IMR-90 (cell line): ENCODE measurements around the genes LIN54, COQ2 and ABRAXAS1.

DNA sequence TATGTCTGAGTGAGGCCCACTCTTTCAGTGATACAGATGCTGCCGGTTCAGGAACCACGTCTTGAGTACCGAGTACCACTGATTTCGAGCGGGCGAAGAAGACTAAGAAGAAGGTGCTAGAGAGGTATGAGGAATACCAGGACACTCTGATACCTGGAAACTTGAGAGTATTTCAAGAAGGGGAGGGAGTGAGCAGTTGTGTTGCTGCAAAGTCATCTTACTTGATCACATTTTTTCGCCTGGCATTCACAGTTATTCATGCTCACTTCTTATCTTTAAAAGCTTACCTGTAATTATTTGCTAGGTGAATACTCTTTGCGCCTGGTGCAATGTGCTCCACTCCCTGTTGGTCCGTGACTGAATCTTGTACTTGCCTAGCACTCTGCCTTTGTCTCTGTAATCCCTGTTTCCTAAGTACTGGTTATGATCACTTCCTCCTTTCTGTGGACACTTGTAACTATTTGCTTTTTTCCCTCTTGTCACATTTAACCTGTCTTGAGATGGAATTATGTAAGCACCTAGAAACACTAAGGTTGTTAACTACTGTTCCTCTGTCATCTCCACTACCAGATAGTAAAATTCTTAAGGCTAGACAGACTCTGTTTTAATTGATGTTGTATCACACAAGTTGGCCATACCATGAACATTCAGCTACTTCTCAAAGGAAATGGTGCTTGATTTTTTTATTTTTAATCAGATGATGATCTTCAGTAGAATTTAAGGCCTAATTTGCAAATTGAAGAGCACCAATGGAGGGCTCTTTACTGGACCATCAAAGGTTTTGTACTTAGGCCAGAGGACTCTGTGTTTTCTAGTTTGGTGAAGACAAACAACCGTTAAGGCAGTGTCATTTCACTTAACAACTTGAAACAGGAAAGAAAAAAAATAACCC lies 5.9 kb downstream of the BMP2K start:
- RRBS, result no CpG with 5 or more reads among the region's 10 CpGs
CAGE:
- cytosol, long polyA plus RNA, result no peak
- long polyA plus RNA, result no peak
- nucleus, long polyA plus RNA, result no peak

DNA sequence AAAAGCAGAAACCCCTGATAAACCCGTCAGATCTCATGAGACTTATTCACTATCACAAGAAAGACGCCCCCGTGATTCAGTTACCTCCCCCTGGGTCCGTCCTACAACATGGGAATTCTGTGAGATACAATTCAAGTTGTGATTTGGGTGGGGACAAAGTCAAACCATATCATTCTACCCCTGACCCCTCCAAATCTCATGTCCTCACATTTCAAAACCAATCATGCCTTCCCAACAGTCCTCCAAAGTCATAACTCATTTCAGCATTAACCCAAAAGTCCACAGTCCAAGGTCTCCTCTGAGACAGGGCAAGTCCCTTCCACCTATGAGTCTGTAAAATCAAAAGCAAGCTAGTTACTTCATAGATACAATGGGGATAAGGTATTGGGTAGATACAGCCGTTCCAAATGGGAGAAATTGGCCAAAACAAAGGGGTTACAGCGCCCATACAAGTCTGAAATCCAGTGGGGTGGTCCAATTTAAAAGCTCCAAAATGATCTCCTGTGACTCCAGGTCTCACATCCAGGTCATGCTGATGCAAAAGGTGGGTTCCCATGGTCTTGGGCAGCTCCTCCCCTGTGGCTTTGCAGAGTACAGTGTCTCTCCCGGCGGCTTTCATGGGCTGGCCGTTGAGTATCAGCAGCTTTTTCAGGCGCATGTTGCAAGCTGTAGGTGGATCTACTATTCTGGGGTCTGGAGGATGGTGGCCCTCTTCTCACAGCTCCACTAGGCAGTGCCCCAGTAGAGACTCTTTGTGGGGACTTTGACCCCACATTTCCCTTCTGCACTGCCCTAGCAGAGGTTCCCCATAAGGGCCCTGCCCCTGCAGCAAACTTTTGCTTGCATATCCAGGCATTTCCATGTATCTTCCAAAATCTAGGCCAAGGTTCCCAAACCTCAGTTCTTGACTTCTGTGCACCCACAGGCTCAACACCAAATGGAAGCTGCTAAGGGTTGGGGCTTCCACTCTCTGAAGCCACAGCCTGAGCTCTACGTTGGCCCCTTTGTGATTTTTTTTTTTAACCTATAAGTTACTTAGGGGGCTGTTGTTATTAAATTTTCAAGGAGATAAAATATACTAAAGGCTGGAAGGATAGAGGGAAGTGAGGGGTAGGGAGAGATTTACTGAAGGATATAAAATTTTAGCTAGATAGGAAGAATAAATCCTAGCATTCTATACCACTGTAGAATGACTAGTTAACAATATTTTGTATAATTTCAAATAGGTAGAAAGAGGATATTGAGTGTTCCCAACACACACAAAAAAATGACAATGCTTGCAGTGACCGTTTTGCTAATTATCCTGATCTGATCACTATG lies 70.5 kb downstream of the PAQR3 start:
- RRBS, result no CpG with 5 or more reads among the region's 12 CpGs
CAGE:
- cytosol, long polyA plus RNA, result no peak
- long polyA plus RNA, result no peak
- nucleus, long polyA plus RNA, result no peak

GRCh38 chr4:78911967-78913294 lies 26.8 kb downstream of the PAQR3 start:
- RRBS, result no CpG with 5 or more reads among the region's 5 CpGs
CAGE:
- cytosol, long polyA plus RNA, result no peak
- long polyA plus RNA, result no peak
- nucleus, long polyA plus RNA, result no peak

GRCh38 chr4:79827178-79827616 lies 245.8 kb downstream of the ANTXR2 start:
- RRBS, result no CpG with 5 or more reads among the region's 4 CpGs
CAGE:
- cytosol, long polyA plus RNA, result no peak
- long polyA plus RNA, result no peak
- nucleus, long polyA plus RNA, result no peak

- RRBS, result no CpG with 5 or more reads among the region's 25 CpGs
CAGE:
- cytosol, long polyA plus RNA, result no peak
- long polyA plus RNA, result no peak
- nucleus, long polyA plus RNA, result no peak
Measured at GRCh38 chr4:80185119-80185684, 12.1 kb upstream of the PRDM8 start.

- RRBS, result no CpG with 5 or more reads among the region's 37 CpGs
CAGE:
- cytosol, long polyA plus RNA, result no peak
- long polyA plus RNA, result no peak
- nucleus, long polyA plus RNA, result no peak
Measured at GRCh38 chr4:80265362-80266159, 903 bp upstream of the FGF5 start.

DNA sequence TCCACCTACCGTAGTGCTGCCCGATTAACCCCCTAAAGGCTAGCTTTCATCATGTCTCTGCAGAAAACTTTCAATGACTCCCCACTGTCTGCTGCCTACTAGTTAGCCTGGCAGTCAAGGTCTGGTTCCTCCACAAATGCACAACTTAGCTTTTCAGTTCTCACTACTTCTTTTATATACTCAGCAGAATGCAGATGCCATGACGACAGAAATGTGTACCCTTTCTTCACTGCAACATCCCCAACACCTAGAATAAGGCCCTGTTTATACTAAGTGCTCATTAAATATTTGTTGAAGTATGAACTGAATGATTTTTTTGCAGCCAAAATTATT lies 30.9 kb upstream of the RASGEF1B start:
- RRBS, result no CpG with 5 or more reads among the region's 3 CpGs
CAGE:
- cytosol, long polyA plus RNA, result no peak
- long polyA plus RNA, result no peak
- nucleus, long polyA plus RNA, result no peak

CAGE:
- cytosol, long polyA plus RNA, result no peak
- long polyA plus RNA, result no peak
- nucleus, long polyA plus RNA, result no peak
Measured at GRCh38 chr4:81631842-81632138, 160.1 kb upstream of the RASGEF1B start.

DNA sequence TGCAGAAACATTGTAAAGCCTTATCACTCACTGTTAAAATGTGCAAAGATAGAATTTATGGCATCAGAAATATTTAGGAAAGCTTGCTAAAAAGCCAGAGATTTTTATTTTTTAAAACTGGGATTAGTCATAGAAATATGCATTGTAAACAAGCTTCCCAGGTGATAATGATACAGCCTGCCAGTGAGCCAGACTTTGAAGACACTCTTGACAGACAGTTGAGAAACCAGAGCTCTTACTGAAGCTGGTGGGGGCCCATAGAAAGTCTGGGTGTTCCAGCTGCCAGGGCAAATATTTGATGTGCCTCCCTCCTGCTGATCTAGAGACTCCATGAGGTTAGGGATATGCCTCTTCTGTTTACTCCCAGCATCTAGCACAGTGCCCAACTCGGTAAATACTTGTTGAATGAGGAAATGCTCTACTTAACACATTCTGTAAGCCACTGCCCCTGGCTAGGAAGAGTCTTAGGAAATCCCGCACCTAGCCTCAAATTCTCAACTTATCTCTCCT lies 179.0 kb upstream of the RASGEF1B start:
- RRBS, result no CpG with 5 or more reads among the region's 2 CpGs
CAGE:
- cytosol, long polyA plus RNA, result no peak
- long polyA plus RNA, result no peak
- nucleus, long polyA plus RNA, result no peak

DNA sequence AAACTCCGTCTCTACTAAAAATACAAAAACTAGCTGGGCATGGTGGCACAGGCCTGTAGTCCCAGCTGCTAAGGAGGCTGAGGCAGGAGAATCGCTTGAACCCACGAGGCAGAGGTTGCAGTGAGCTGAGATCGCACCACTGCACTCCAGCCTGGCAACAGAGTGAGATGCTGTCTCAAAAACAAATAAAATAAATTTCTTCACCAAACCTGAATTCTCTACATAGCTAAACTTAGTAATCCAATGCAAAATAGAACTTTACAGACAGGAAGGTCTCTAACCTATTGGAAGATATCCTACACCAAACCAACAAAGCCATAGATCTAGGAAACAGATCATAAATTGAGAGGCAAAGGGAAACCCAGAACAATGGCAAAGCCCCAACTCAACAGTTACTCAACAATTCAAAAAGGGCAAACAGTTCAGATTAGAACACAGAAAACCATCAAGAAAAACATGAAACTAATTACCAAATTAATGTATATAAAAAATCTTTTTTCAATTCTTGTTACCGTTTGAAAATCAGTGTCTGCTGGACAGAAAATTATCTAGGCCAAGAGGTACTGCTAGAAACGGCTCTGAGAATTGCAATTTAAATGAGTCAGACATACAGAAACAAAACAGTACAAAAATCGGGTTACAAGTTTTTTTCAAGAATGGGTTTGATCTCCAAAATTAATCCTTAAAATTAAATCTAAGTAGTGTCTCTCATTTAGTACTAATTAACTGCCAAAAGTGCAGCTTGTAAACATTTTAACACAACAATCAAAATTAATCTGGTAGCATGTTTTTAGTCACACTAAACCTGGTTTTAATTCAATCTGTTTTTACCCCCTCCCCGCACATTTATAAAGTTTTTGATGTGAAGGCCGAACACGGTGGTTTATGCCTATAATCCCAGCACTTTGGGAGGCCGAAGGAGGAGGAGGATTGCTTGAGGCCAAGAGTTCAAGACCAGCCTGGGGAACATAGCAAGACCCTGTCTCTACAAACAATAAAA lies 22.1 kb downstream of the HNRNPD start:
- RRBS, result no CpG with 5 or more reads among the region's 11 CpGs
CAGE:
- cytosol, long polyA plus RNA, result no peak
- long polyA plus RNA, result no peak
- nucleus, long polyA plus RNA, result no peak

DNA sequence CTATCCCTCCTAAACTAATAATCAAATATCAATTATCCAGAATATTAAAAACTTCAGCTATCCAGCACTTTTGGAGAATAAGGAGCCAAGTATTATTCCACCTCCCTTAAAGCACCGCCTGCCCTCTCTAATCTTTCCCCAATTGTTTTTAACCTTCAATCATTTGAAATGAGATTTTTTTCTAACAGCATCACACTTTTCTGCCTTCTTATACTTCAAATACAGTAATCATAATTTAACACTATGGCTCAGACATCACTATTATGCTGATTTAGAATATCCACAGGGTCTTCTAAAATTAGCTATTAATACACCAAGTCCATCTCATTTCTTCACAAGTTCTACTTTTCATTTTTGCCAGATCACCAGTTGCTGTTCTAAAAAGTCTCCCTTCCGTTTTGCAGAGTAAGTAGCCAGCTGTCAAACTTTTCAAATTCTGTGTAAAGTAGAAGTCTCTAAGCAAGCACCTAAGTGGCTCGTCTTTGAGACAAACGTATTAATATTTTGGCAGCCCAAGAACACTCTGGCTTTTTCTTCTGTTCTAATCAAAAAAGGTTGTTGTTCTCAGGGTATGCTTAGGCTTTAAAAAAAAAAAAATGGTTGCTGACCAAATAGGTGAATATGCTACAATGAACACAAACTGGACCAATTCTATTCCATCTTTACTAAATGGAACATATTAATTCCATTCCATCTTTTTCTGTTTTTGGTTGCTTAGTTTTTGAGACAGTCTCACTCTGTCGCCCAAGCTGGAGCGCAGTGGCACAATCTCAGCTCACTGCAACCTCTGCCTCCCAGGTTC lies 11.7 kb downstream of the HNRNPD start:
- RRBS, result no CpG with 5 or more reads among the region's 6 CpGs
CAGE:
- cytosol, long polyA plus RNA, result no peak
- long polyA plus RNA, result no peak
- nucleus, long polyA plus RNA, result no peak

DNA sequence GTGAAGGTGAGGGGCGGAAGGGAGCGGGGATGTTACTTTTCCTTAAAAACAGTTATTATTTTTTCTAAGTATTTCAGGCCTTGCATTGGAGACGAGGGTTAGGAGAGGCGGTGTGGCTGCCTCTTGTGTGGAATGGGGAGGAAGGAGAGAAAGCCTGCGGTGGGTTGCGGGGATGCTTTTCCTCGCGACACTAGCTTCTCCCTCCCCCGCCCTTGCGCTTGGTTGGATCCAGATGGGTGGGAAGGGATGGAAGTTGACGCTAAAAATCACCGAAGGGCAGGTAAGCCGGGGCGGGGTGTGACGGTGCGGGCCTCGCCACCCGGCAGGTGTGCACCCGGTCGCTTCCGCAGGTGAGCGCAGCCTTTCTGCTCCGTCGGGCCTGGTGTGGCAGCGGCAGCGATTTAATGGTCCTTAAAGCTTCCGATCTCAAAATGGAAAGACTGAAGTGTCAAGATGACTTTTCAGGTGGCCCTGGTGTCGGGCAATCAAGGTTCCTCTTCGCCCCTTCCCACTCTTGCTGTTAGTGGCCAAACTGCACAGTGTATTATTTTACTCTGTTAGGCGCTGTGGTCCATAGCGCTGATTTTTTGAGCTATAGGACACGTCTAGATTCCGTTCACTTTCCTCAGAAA lies 634 bp downstream of the ENOPH1 start:
- RRBS, result no CpG with 5 or more reads among the region's 33 CpGs
CAGE:
- cytosol, long polyA plus RNA, result no peak
- long polyA plus RNA, result no peak
- nucleus, long polyA plus RNA, result no peak

DNA sequence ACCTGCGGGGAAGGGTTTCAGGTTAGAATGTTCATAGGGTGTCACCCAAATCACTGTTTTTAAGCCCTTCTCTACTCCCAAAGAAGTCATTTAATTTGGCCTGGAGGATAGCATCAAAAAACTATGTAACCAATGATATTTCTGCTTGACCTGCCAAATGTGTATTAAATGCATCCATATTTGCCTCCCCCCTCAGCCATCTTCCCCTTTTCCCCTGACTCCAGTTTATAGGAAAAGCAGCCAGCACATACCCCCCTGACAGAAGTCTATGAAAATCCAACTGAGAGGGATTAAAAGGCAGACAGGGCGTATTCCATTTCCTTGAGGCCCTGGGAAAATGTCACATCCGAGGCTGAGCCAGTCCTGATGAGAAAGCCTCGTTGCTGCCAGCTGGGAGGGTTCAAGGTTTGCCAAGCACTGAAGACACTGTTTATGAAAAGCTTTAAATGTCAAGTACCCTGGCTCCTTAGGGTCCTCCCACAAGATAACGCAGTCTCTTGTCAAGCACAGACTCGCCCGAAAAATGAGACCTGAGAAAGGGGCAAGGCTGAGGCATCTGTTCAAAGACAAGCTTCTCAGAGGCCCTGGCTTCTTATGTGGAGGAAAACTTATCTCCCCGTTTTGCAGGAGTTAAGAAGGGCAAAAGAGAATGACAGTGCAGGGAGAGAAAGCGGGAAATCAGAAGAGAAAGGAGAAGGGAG lies 44.9 kb downstream of the SCD5 start:
- RRBS, result no CpG with 5 or more reads among the region's 9 CpGs
CAGE:
- cytosol, long polyA plus RNA, result no peak
- long polyA plus RNA, result no peak
- nucleus, long polyA plus RNA, result no peak

DNA sequence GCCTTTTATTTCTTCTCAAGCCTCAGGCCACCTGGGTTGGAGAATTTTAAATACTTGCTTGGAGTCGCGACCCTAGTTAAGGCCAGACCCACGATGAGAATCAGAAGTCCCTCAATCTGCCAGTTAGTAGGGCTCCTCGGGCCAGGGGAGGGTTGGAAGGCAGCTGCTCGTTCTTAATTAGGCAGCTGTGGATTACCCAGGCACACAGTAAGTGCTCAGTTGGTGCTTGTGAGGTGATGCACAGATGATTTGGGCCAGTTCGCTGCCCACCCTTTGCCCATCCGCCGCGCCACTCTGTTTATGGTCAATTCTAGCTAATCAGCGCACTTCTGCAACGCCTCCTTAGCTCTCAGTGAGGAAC lies 575 bp upstream of the SCD5 start:
- RRBS, result no CpG with 5 or more reads among the region's 11 CpGs
CAGE:
- cytosol, long polyA plus RNA, result no peak
- long polyA plus RNA, result no peak
- nucleus, long polyA plus RNA, result no peak

GRCh38 chr4:82898948-82899275 lies 1.6 kb upstream of the THAP9 start:
- RRBS, result no CpG with 5 or more reads among the region's 5 CpGs
CAGE:
- cytosol, long polyA plus RNA, result no peak
- long polyA plus RNA, result no peak
- nucleus, long polyA plus RNA, result no peak

DNA sequence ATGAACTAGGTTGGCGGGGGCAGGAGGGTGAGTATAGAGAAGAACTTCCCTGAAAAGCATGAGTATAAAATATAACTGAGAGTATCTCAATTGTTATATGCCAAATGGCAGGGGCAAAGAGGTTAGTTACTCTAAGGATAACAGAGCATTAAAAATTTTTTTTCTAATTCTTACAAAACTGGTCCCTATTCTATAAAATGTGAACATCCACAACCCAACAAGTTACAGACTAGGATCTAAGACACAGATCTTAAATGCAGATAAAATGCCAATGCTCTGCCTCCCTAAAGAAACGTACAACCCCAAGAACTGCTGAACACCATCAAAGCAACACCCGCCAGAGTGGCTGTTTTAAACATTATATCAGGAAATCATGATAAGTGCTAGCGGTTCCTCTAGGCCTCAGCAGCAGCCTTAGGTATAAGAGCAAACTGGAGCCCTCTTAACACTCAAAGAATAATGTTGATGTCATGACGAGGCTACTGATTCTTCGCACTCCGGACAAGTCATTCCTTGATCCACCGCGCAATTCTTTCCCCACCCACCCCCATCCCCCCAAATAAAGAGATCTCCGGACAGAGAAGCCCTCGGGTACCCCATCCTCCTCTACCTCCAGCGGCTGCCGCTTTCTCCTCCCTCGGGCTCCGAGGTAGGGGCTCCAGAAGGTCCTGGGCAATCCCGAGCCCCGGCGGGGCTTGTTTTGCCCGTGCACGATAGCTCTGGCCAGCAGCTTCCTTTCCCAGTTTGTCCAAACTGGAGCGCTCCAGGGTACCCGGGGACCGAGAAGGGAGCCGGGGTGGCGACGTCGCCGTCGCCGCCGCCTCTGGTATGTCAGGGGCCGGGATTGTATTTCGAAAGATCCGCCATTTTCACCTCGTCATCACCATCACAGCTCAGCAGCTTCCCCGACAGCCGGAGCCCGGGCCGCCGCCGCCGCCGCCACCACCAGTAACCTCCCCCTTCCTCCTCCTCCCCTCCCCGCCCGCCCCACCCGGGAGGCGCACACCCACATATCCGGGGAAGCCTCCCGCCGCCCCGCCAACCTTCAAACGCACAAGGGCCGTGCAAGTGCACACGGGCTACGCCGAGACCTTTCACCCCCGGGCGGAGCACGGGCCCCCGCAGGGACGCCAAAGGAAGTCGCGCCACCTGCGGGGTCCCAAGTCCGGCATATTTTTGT lies at the start of gene LIN54:
LIN54 (minus strand) TSS at position 950 of the 1,180 bp plus-strand sequence.
- RRBS, result 1% methylated on average over 47 of the region's 65 CpGs
CAGE:
- cytosol, long polyA plus RNA, result no peak
- long polyA plus RNA, result no peak
- nucleus, long polyA plus RNA, result no peak

CAGE:
- cytosol, long polyA plus RNA, result no peak
- long polyA plus RNA, result no peak
- nucleus, long polyA plus RNA, result no peak
Measured at GRCh38 chr4:83088705-83089070, 25.8 kb downstream of the PLAC8 start.

DNA sequence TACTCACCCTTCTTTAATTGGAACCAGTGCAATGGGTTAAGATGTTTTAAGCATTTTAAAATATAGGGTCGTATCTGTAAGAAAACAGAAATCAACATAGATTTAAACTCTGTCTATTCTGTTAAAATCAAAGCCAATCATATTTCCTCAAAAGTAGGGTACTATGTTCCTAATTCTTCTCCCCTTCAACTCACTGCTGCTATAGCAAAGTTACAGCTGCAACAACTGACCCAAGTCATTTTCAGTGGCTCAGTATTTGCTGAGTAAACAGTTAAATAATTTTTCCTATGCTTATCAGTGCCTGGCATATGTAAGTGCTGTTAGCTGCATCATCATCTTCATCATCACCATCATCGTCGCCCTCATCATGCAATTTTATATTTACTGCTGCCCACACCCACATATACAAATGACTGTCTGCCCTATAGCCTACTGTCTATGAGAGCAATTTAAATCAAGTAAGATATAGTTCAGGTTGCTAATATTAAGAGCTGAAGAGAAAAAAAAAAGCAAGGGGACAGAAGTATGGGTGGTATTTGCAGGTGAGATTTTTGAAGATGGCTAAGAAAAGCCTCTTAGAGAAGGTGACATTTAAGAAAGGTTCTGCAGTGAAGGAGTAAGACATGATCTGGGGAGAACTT lies 21.9 kb downstream of the COQ2 start:
- RRBS, result no CpG with 5 or more reads among the region's 3 CpGs
CAGE:
- cytosol, long polyA plus RNA, result no peak
- long polyA plus RNA, result no peak
- nucleus, long polyA plus RNA, result no peak

DNA sequence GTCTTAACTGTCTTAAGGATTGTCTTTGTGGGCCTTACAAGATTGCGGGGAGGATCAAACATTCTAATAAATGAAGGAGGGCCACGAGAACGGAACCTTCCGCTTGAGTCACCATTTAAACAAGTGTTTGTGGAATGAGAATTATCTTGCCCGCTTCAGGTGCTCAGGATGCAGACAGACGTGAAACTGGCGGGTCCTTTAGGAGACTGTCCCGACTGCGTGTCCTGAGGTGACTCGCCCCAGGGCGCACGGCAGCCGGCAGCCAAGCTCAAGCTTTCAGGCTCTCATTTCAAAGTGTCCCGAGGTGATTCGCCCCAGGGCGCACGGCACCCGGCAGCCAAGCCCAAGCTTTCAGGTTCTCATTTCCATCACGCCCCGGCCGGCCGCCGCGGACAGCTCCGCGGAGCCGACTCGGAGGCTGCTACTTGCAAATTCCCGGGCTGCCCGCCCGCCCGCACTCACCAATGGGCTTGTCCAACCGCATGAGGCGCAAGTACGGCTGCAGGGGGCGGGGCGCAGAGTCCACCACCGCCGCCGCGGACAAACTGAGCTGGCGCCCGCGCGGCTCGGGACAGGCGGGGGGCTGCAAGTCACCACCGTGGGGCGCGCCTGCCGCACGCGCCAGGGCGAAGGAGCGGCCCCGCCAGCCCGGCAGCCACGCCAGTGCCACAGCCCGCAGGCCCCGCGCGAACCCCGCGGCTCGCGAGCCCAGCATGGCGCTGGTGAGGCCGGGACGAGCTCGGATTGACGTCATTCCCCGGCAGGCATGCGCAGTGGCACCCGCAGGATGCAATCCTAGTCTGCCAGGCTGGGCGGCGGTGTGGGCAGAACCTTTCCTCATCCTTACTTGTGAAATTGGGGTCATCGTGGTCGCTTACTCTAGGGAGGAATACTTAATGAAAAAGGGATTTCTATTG lies at the start of gene COQ2:
COQ2 (minus strand) TSS at position 749 of the 917 bp plus-strand sequence.
- RRBS, result 2% methylated on average over 17 of the region's 78 CpGs
CAGE:
- cytosol, long polyA plus RNA, result no peak
- long polyA plus RNA, result no peak
- nucleus, long polyA plus RNA, result no peak

DNA sequence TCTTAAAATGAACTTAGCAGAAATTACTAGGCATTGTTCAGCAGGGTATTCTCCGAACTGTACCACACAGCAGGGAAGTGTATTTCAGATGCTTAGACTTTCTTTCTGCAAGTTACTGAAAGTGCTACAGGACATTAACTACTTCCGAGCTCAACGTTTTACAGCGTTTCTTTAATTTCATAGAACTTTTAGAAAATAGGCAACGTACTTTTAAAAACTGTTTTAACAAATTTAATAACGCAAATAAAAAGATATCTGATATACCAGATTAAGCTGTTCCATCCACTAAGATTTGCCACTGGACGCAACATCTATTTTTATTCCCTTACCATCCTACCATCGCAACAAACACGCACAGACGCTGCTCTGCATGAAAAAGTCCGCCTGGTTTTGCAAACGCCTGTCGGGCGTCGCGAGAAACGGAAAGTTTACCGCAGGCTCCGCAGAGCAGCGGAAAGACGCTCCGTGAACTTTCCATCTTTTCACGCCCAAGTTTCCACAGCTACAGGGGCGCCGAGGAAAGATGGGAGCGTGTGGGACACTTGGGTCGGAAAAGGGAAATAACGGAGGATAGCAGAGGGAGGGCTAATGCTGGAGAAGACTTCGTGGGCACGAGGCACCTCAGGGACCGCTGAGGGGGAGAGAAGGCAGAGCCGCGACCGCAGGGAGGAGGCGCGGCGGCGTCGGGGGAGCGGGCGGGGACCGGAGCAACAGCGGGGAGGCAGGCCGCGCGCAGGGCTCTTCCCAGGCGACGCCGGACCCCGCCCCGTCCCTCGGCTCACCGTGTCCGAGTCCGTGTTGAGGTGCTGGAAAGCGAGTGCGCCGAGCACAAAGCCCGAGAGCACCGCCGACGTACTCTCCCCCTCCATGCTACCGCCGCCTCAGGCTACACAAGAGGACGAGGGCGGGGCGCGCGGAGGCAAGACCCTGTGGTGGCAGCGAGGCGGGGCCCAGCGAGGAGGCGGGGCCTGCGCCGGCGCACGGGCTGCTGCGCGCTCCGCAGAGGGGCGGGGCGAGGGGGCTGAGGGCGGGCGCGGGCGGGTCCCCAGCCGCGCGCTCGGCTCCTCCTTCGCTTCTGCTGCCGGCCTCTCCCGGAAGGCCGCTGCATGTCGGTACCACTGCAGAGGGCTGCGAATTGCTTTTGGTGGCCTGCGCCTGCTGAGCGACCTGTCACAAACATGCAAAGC lies at the start of gene ABRAXAS1:
ABRAXAS1 (minus strand) TSS at position 897 of the 1,187 bp plus-strand sequence.
- RRBS, result 2% methylated on average over 14 of the region's 98 CpGs
CAGE:
- cytosol, long polyA plus RNA, result start-site peak on the minus strand centred at position 893 of the sequence, 22 bp wide, 125 and 235 reads in 2 replicates
- long polyA plus RNA, result no peak
- nucleus, long polyA plus RNA, result no peak